Trachea (tissue), 1 donor: ENCODE measurements around a stretch of chr3.

- PRO-cap: no peak
Measured at GRCh38 chr3:9942942-9943676, 9.1 kb downstream of the PRRT3 start.

GRCh38 chr3:9976852-9977557 lies 9.6 kb downstream of the EMC3 start:
- PRO-cap: no peak

DNA sequence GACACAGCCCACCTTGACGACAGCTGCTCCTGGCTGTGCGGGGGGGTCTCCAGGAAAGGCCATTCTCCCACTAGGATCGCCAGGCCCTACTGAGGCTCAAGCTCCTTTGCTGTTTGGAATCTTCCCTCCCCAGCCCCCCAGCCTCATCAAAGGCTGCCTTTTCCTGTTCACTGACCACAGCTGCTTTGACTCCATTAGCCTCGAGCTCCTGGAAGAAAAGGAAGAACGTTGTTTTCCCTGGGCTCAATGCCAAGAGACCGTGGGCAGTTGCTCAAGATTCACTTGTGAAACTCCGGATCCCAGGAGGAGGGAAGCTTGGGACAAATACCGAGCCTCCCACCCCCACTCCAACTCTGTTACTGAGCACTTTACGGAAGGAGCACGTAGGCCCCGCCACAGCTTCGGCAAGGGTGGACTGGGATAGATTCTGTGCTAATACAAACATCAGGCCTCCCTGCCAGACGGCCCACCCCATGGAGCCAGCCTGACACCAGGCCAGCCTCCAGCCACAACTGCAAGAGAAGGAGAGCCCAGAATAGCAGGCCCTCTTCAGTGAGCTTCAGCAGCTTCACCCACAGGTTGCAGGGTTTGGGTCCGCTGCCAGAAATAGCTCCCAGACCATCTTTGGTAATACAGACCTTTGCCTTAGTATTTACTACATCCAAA lies 10.8 kb upstream of the FANCD2 start:
- PRO-cap: bidirectional peak, plus-strand start at position 194 of the sequence, minus-strand start at position 187 of the sequence

GRCh38 chr3:10212349-10212796 lies 35.9 kb upstream of the TATDN2 start:
- PRO-cap: no peak

GRCh38 chr3:10242290-10242747 lies 5.9 kb upstream of the TATDN2 start:
- PRO-cap: no peak

DNA sequence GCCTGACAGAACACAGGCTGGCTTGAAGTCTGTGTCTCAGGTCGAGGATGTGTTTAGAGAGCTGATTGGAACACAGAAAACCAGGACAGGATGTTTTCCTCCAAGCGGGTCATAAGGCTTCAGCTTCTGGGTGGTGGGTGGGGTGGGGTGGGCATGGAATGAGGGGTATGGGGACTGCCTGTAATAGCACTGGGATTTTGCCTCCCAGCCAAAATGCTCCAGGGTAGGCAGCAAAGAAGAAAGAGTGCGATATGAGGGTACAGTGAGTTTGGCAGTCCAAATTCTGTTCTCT lies 13.6 kb downstream of the GHRL start:
- PRO-cap: no peak

GRCh38 chr3:10311822-10312473 lies 9.0 kb downstream of the SEC13 start:
- PRO-cap: no peak

DNA sequence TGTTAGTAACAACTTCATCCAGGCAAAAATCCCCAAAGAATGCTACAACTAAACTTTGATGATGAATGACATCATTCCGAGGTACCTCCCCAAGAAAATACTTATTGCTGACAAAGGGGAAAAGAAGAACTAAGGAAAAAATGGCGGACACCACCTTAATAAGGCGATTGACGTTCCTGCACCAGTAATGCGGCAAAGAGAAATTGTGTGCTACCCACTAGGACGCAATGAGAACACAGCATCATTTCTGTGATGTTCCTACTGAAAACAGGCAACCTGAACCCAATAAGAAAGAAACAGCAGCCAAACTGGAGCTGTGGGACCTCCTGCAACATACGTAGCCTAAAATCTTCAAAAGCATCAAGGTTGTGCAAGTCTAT lies 78.1 kb upstream of the SLC6A11 start:
- PRO-cap: no peak

- PRO-cap: no peak
Measured at GRCh38 chr3:10845441-10845875, 29.4 kb downstream of the SLC6A11 start.

DNA sequence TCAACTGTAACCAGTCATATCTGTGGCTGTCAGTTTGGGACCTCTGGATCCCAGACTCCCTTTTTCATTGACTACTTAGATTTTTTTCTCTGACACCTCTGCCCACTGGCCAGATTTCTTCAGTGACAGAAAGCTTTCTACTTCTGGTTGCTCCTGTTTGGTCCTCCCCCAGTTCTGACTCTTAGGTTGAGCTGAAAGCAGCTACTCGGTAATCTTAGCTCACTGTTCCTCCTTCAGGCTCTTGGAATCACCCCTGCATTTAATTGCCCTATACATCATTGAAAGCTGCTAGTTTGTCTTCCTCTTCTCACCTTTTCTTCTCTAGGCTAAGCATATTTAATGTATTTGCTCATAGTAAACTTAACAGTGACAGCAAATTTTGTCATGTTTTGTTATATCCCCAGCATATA lies 1.0 kb downstream of the ATG7 start:
- PRO-cap: no peak

- PRO-cap: unidirectional peak, minus-strand start at chr3:11289199
Measured at GRCh38 chr3:11289022-11289600, 16.9 kb downstream of the ATG7 start.

DNA sequence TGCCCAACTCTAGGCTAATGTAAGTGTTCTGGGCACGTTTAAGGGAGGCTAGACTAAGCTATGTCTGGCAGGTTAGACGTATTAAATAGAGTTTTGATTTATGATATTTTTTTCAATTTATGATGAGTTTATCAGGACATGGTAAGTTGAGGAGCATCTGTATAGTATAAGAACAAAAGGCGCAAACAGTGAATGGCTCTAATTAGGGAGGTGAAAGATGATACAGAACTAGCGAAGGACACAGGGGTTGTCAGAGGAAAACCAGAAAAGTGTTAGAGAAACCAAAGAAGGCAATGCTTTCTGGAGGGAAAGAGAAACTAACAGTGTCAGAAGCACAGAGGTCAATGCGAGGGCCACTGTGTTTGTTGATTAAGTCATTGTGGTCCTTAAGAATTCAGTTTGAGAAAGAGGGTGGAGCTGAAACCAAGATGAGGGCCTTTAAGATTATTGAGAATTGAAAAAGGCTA lies 28.7 kb downstream of the ATG7 start:
- PRO-cap: no peak

GRCh38 chr3:11391129-11391530 lies 118.9 kb downstream of the ATG7 start:
- PRO-cap: no peak

GRCh38 chr3:11612383-11613078 lies 31.2 kb downstream of the VGLL4 start:
- PRO-cap: no peak

GRCh38 chr3:11640147-11640502 lies 3.6 kb downstream of the VGLL4 start:
- PRO-cap: no peak

DNA sequence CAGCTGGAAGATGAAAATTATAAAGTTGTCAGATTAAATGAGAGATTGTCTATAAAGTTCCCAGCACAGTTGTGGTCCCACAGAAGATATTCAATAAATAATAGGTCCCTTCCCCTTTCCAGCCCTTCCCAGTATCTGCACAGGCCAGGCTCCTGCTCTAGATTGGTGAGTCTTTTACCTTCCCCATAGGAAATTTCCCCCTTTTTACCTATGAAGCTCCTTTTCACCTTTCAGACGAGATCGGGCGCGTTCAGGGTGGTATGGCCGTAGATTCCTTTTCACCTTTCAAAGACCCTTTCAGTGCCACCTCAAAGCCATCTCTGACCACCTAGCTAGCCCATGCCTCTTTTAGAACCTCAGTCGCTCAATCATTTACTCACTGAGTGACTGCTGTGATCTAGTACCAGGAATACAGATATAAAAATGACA lies 3.9 kb downstream of the TIMP4 start:
- PRO-cap: no peak

DNA sequence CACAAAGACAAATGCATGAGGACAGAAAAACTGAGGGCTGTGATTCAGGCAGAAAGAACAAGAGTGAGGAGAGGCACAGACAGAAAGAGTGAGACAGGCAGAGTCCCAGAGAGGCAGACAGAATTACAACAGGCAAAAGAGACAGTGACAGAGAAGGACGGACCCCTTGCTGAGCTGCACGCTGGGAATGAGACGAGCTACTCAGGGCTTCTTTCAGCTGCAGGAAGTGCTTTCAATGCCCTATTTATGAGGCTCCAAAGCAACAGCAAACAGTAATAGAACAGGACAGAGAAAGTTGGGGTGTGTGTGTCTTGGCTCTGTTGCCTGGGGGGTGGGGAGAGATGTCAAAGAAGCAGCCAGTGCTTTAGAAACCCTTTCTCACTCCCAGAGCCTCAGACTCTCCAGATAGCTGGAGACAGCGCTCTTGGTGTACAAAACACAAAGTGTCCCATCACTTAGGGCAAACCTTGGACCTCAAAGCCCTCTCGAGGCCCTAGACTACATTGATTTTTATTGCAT lies 524 bp upstream of the TIMP4 start:
- PRO-cap: no peak

DNA sequence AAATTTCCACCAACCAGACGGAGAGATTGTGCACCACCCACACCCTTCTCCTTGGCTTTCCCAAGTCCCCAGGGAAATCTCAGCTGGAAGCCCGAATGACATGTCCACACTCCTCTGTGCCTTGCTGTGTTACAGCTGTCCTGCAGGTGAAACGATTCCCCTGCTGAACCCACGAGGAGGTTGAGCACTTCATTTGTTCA lies 49.5 kb upstream of the PPARG start:
- PRO-cap: no peak

DNA sequence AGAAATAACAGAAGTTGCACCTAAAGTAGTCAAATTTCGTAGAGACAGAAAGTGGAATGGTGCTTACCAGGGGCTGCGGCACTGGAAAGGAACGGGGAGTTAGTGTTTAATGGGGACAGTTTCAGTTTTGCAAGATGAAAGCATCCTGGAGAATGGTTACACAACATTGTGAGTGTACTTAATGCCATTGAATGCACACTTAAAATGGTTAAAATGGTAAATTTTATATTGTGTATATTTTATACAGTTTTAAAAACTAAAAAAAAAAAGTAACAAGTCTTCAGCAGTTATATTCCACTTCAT lies 27.4 kb downstream of the PPARG start:
- PRO-cap: no peak

GRCh38 chr3:12462296-12462957 lies 21.9 kb upstream of the TSEN2 start:
- PRO-cap: no peak